Bronchus fibroblast of lung (primary cell): ENCODE data around the genes TM4SF5, CHRNE and RPAIN.

DNA sequence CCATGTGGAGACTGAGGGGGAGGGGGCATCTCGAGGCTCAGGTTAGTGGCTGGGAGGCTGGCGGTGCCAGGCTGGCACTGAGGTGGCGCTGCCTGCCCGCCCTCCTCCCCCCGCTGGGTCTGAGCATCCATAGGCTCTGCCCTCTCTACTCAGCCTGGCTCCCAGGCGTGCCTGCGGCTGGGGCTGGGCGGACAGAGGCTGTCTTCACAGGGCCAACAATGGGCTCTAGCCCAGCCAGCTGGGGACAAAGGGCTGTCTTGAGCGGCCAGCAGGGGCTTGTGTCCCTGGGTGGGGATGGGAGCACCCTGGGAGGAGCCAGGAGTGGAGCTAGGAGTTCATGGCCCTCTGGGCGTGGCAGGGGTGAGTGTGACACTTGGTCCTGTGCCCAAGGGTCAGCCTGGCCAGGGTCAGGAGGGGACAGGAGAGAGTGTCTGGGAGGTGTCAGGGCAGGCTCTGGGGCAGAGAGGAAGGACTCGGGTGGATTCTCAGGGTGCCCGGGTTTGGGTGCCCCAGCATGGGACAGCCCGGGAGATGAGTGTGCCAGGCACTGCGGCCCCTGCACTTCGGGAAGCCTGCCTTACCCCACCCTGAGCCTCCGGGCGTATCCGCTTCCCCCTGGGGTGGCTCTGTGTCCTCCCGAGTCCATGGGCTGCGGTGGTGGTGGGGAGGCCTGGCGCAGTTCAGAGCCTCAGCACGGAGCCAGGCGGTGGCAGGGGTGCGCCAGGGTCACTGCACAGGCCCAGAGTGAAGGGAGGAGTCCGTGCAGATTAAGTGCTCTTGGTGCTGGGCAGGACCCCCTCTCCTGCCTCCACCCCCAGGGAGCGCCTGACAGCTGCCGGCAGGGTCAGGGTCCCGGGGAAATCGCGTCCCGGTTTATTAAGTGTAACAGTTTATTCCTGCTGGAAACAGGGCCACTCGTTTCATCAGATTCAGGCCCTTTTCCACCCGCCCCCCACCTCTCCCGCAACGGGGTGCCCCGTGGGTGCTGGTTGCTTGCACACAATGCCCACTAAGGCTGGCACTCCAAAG lies 20.8 kb downstream of the MYBBP1A start:
- RAMPAGE, long total RNA = no peak

GRCh38 chr17:4576599-4577320 lies 7.6 kb upstream of the SMTNL2 start:
- RAMPAGE, long total RNA = no peak

DNA sequence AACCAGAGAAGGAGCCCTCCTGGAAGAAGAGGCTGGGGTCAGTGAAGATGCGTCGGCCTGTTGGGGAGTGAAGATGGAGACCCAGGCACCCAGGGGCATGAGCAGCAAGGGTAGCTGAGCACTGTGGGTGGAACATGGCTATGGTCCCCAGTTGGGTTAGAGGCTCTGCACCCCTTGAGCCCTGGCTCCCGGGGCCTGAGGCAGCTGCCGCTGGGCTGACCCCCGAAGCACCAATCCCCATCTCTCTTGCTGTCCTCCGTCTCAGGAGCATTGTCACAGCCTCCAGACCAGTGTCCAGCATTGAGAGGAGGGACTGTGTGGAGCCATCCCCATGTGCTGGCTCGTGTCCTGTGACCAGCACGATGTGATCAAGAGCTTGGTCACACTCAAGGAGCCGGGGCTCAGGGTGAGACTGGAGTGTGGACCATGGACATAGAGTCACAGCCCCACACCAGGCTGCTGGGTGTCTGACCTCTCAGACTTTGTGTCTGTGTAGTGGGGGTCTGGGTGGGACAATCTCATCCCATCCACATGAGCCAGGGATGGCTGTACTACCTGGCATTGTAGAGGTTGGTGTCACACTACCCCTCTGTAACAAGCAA lies 2.9 kb downstream of the SMTNL2 start:
- RAMPAGE, long total RNA = no peak

GRCh38 chr17:4594678-4595527 lies 10.6 kb downstream of the SMTNL2 start:
- RAMPAGE, long total RNA = no peak

DNA sequence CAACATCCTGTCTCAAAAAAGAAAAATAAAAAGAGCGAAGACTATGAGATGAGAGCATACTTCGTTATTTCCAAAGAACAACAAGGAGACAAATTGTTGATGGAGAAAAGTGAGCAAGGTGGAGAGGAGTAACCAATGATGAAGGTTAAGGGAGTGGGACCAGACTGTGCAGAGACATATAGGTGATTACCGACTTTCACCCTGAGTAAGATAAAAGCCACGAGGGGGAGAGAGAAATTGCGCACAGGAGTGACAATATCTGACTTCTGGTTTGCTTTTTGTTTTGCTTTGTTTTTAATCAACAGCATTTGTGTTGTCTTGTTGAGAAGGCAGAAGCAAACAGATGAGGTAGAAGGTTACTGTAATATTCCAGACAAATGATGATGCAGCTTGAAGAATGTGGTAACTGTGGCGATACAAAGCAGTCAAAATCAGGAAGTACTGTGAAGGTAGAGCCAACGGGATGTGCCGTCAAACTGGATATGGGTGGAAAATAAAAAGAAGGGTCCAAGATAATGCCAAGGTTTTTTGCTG lies 7.6 kb downstream of the PELP1 start:
- RAMPAGE, long total RNA = no peak

GRCh38 chr17:4708325-4708882 lies 2.0 kb upstream of the ARRB2 start:
- RAMPAGE, long total RNA = no peak

DNA sequence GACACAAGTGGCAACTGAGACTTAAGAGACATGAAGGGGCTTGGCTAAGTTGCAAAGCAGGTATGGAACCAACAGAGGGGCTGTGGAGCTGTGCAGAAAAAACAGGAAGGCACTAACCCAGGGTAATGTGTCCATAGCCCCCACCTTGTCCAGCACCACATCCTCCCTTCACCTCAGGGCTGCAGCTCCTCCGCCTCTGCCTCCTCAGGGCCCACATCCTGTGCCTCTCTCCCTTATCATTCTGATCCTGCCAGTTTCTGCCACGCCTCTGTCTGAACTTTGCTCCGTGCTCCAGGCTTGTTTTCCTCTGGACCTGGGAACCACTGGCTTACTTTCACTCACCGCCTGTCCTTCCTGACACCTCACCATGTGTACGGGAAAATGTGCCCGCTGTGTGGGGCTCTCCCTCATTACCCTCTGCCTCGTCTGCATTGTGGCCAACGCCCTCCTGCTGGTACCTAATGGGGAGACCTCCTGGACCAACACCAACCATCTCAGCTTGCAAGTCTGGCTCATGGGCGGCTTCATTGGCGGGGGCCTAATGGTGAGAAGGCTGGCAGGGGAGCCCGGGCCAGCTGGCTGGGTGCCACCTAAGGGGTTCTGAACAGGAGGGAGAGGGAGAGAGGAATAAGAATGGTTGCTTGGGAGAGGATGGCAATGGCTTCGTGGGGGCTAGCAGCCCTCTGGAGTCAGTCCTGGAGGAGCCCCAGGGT lies at the start of gene TM4SF5:
Gene TM4SF5 (plus strand): TSS at position 331 of the 713 bp plus-strand sequence.
- RAMPAGE, long total RNA = no peak

DNA sequence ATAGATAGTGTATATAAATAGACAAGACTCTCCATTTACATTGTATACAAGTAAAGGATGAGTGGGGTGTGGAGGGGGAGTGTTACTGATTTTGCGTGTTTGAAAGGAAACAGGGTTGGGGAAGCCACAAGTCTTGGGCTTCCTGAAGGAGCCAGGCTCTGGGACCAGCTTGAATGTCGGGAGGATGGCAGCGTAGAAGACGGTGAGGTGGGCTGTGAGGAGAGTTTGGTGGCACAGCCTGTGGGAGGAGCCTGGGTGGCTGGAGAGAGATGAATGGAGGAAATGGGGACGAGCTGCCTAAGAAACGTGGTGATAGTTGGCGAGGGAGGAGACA lies 7.5 kb downstream of the MINK1 start:
- RAMPAGE, long total RNA = no peak

DNA sequence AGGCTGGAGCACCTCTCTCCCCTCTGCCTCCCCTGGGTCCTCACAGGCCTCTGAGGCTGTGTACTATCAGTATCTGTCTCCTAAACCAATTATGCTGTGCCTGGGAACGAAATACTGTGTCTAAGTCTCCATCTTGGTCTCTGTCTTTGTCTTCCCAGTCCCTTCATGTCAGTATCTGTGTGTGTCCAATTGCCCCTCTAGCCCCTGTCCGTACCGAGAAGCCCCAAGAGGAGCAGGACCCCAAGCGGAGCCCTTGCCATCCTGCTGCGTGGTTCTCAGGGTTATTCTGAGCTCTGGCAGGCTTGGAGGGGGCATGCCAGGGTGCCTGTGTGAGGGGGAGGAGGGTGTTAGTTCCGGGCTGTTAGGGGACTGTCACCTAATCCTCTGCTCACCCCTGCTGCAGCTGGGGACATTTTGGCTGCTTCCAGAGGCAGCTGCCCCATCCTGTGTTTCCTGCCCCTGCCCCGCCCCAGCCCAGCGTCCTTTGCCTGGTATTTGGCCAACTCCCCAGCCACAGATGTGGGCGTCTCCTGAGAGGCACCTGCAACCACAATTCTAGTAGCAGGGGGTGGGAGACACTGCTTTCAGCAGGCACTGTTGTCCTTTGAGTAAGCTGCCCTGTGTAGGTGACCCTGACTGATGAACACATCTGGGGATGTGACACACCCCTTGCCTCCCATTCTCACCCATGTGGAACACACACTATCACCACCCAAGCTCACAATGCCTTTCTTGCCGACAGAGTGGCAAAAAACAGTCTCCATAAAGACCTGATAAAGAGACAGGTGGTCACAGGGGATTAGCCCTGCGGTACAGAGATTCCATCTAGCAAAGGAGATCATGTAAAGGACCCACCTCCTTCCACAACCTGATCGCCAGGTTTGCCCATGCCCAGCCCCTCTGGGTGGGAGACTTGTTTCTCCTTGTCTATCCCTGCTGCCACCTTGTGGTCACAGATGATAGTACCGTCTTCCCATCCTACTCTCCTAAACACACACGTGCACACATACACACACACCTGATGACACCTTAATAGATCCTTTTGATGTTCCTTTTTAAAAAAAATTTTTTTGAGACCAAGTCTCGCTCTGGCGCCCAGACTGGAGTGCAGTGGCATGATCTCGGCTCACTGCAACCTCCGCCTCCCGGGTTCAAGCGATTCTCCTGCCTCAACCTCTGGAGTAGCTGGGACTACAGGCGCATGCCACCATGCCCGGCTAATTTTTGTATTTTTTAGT lies at the start of gene CHRNE:
Gene CHRNE (minus strand): TSS at position 295 of the 1,238 bp plus-strand sequence.
- RAMPAGE, long total RNA = no peak

DNA sequence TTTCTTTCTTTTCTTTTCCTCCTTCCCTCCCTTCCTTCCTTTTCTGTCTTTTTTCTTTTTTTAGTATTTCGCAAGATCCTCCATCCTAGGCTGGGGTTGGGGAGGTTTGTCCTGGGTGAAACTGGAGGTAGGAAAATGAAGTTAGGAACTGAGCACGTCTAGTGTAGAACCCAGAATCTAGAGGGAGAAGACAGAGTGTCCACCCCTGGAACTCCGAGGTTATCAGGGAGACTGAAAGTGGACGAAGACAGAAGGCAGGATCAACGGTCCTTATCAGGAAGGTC lies 1.0 kb downstream of the RNF167 start:
- RAMPAGE, long total RNA = no peak

DNA sequence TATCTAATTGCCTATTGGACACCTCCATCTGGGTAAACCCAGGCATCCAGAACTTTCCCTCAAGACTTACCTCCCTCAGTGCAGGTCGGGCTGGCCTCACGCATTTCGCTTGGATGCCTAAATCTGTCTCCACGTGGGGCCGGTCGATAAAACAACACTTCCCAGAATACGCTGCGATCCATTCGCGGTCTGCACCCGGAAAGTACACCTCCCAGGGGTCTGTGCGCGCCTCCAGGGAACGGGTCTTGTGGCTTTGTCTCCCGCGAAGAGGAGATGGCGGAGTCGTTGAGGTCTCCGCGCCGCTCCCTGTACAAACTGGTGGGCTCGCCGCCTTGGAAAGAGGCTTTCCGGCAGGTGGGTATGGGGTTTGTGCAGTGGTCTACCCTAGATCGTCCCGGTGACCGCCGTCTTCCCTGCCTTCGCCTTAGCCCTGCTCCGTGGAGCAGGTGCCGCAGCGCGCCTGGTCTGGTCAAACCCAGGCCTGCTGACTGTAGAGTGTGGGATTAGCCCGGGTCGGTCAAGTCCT lies at the start of gene RPAIN:
Gene RPAIN (plus strand): TSS at position 245 of the 526 bp plus-strand sequence.
- RAMPAGE, long total RNA = start-site peak on the plus strand centred at position 246 of the sequence, 50 bp wide, 415 and 462 reads in 2 replicates

GRCh38 chr17:5433660-5434029 lies 5.3 kb downstream of the C1QBP start:
- RAMPAGE, long total RNA = no peak

- RAMPAGE, long total RNA = no peak
These were observed 4.1 kb upstream of the ENSG00000286190 start for GRCh38 chr17:5504899-5505325.

GRCh38 chr17:5508706-5509398 lies 8.0 kb upstream of the ENSG00000286190 start:
- RAMPAGE, long total RNA = no peak

DNA sequence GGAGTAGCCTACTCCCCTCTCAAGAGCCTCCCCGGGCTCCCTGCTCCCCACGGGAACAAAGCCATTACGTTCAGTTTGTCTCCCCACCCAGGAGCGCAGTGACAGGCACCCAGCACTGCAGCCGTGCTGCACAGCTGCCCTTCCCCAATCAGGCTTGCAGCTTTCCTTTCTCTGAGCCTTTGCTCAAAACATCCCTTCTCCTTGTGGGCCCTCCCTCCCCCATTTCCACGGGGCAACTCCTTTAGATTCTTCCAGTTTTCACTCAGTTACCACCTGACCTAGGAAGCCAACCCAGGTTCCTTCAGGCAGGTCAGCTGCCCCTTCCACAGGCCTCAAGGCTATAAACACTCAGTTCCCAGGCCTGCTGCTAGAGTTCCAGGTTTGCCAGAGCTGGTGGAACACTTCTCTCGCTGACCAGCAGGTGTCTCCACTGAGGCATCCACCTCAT lies 28.7 kb downstream of the PIMREG start:
- RAMPAGE, long total RNA = no peak

DNA sequence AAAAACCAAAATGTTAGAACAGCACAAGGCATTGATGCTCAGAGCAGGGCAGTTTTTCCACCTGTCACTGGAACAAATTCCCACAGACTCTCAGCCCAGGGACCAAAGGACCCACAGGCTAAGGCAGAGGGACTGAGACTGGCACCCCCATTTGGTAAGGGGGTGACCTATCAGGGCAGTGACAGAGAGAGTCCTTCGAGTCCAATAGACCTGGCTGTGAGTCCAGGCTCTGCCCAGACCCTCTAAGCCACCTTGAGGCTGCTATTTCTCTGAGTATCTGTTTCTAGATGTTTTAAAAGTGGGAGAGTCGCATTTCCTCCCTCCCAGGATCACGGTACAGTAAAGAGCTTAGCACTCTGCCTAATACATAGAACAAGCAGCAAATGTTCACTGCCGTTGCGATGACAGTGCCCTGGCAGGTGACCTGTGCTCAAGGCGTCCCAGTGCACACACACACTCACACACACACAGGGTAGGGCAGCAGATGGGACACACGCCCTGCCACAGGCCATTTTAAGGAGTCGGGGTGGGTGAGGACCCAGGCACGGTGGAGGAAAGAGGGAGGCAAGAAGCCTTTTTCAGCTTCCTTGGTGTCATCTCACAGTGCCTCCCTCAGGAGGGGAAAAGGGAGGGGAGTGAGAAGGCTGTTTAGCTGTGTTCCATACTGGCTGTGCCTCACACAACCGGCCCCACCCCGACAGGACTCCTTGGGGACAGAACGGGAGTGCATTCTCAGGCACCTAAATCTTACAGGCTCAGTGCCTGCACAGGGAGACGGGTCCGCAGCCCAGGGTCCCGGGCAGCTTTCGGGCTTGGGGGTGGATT lies 1.6 kb downstream of the PITPNM3 start:
- RAMPAGE, long total RNA = no peak

DNA sequence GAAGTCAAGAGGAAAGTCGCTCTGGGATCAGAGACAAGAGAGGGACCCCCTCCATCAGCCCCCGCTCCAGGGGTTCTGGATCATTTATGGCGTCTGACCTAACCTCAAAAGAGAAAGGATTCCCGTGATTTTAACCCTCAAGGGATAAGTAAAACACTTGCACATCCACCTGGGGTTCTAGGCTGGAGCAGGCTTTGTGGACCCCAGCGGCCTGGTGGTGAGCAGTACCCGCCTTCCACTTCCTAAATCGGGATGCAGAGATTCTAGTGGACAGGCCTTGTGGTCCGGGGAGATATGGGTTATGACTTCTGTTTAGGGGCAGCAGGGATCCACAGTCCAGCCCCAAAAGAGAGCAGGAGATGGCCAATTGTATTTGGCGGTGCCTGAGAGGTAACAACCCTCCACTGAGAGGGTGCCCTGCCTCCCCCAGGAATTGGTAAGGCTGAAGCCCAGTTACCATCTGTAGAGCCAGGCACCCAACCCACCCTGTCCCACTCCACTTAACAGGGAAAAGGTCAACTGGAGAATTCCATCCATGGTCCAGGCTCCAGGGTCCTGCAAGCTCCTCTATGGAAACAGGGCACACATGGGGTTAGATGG lies 768 bp upstream of the PITPNM3 start:
- RAMPAGE, long total RNA = no peak

DNA sequence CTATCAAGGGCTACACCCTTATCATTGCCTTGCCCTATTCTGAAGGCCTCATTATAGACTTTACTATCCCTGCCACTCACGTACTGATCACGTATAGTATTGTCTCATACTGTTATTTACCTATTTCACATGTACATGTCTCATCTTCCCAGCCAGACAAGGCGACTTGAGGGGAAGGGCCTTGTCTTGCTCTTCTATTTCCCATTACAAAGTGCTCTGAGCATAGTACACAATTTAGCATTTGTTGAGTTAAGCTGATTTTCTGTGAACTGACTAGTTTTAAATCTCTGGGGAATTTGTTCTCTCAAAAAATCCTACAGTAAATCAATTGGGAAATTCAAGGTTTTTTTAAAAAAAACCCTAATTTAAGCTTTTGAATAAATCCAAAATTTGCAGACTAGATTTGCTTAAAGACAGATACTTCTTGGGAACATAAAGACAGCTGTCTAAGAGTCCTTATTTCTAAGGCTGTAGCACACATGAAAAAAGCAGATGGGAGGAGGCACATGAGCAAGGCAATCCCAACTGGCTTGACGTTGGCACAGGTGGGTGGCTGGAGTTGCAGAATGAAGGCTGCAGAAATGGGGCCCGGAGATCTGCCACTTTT lies 4.6 kb downstream of the KIAA0753 start:
- RAMPAGE, long total RNA = no peak

GRCh38 chr17:6710836-6711384 lies 2.3 kb downstream of the SLC13A5 start:
- RAMPAGE, long total RNA = no peak

DNA sequence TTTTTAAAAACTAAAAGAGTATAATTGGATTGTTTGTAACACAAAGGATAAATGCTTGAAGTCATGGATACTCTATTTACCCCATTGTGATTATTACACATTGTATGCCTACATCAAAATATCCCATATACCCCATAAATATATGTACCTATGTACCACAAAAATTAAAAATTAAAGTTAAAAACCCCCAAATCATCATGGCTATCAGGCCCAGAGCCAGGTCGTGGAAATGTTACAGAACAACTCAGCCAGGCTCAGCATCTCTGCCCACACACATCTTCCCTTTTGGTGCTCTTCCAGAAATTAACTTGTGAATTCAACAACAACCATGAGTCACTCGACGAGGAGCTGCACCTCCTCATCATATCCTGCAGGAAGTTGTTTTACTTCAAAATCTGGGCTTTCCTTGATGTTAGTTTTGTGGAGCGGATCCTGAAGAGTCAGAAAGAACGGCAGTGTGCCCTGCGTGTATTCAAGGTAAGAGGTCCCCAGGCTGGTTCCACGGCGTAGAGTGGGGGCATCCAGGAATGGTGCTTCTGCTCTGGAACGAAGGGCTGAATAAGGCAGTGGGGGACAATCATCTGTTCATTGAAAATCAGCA lies 10.6 kb downstream of the FBXO39 start:
- RAMPAGE, long total RNA = no peak